Neural cell (in vitro differentiated cells): ENCODE measurements around the genes FRMD4A and MEIG1.

GRCh38 chr10:12531446-12531952 lies 182.2 kb downstream of the CAMK1D start:
- RAMPAGE, long total RNA: no peak

DNA sequence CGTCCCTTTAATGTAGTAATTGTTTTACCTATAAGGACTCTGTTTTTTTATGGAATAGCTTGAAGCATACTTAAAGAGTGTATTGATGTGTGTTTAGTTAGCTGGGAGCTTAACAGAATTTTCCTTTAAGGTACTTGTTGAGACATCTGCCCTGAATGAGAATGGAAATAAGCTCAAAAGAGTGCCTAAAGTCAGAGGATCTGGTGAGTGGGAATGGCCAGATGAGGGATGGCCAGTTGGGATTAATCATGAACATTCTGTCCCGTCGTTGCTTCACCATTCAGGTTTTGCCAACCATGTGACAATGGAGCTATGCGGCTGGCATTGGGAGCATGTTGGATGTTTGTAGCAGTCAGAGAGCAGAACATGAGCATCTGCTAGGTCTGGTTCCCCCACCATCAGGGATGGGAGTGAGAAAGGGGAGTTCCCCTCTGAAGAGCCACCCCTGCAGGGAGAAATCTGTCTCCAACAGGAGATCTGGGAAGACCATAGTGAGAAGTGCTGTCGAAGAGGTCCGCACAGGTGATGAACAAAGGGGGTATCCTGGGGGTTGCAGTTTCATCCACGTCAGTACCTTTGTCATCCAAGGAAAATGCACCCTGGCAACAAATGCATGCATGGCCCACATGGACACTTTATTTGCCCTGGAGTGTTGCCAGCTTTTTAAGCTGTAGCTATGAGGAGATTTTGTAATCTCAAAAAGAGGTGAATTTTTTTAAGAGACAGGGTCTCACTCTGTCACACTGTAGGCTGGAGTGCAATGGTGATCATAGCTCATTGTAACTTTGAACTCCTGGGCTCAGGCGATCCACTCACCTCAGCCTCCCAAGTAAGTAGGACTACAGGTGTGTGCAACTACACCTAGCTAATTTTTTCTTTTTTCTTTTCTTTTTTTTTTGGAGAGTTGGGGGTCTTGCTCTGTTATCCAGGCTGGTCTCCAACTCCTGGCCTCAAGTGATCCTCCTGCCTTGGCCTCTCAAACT lies 190.2 kb downstream of the CAMK1D start:
- RAMPAGE, long total RNA: no peak

DNA sequence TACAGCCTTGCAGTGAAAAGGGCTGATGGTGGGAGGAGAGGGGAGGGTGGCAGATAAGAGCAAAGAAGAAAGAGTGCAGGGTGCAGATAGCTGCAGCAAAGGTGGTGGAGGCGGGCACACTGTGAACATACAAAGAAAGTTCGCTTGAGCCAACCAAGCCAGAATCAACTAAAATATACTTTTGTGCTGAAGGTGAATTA lies 8.1 kb upstream of the OPTN start:
- RAMPAGE, long total RNA: no peak

GRCh38 chr10:13270873-13271227 lies 29.0 kb downstream of the PHYH start:
- RAMPAGE, long total RNA: no peak

DNA sequence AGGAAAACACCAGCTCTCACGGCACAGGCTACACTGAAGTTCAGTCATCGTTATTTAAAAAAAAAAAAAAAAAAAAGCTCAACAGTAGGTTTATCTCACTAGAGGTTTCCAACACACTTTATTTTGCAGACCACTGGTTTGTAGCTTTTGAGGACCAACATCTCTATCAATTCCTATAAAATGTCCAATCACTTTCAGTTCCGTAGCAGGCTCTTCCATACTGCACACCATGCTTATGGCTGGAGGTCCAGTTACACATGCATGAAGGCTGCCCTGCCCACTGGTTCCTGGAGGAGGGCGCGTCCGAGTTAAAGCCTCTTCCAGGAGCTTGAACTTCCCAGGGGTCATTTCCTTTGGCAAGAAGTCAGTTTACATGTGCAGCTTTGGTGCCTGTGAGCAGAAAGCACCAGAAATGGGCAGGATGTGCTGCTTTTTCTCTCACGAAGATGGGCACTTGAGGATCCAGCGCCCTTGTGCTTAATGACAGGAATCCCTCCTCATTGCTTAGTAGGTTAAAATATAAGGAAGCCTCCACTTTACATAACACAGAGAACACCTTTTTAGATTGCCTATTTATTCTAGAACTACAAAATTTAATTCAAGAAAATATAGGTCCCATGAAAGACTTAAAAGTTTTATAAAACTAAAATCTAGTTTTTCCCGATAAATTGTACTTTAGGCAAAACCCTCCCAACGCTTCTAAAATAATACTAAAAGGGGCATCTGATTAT lies 17.6 kb upstream of the PHYH start:
- RAMPAGE, long total RNA: no peak

DNA sequence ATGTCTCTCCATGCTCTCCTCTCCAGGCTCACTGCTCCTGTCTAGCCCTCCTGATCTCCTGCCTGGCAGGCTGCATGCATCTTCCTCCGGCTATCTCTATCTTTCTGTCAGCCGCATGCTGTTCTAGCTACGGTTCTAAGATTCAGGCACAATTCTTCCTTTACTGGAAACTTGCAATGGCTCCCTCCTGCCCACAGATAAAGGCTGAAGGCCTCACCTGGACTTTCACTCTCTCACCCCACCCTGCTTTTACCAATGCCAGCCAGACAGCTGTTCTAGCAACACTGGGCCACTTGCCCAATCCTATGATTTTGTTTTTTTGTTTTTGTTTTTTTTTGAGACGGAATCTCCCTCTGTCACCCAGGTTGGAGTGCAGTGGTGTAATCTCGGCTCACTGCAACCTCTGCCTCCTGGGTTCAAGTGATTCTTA lies 38.3 kb downstream of the BEND7 start:
- RAMPAGE, long total RNA: no peak

- RAMPAGE, long total RNA: no peak
Measured at GRCh38 chr10:13513292-13513556, 15.6 kb downstream of the BEND7 start.

- RAMPAGE, long total RNA: no peak
Measured at GRCh38 chr10:13625004-13625630, 38.4 kb downstream of the PRPF18 start.

DNA sequence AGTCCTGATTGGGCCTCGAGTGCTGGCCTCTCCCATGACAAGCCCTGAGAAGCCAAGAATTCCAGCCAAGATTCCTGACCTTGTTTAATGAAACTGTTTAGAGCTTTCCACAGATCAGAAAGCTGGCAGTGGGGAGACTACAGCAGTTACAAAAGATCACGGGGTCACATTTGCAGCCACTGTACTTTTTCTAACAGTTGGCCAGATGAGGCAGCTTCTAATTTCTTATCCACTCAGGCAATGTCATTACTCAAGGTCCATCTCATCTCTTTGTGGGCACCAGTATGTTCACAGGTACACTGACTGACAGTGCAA lies 250.6 kb downstream of the PRPF18 start:
- RAMPAGE, long total RNA: no peak

GRCh38 chr10:13857359-13857920 lies 270.7 kb downstream of the PRPF18 start:
- RAMPAGE, long total RNA: no peak

GRCh38 chr10:13871793-13872391 lies 285.1 kb downstream of the PRPF18 start:
- RAMPAGE, long total RNA: no peak

GRCh38 chr10:13891034-13892227 lies 304.7 kb downstream of the PRPF18 start:
- RAMPAGE, long total RNA: no peak

GRCh38 chr10:13892228-13892576 lies 305.4 kb downstream of the PRPF18 start:
- RAMPAGE, long total RNA: no peak

- RAMPAGE, long total RNA: no peak
Measured at GRCh38 chr10:14330747-14331201, at the start of gene FRMD4A. Gene FRMD4A, minus strand, starts transcription at chr10:14330924.

- RAMPAGE, long total RNA: no peak
Measured at GRCh38 chr10:14405263-14405687, 74.6 kb upstream of the FRMD4A start.

- RAMPAGE, long total RNA: no peak
Measured at GRCh38 chr10:14548483-14548896, 217.8 kb upstream of the FRMD4A start.

GRCh38 chr10:14571732-14572721 lies 202.7 kb downstream of the FAM107B start:
- RAMPAGE, long total RNA: no peak

GRCh38 chr10:14596641-14596945 lies 178.1 kb downstream of the FAM107B start:
- RAMPAGE, long total RNA: no peak

DNA sequence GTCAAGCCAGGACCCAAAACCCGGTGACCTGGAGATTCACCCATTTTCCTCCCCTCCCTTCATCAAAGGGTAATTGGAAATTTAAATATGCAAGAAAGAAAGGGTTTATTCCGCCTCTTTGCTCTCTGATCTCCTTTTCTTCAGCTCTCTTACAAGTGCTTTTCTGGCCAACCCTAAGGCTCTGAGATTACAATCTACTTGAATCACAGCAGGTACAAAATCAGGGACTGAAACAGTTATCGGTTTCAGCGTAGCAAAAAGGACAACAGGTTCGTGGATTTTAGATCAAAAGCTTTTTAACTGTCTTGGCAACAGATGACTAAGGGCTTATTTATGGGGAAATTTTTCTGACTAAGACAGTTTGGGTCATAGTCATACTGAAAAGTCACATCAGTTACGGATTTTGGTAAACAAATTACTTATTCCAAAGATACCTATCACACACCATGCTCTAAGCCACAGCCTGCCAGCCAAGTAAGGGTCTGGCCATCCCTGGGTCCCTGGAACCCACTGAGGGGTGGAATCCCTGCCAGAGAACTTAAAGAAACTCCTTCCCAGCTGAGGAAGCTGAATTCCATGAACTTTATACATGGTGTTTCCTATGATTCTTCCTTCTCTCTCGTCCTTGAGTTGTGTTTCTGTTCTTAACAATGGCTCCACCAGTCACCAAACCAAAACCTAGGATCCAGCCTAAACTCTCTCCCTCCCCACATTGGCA lies 169.4 kb downstream of the FAM107B start:
- RAMPAGE, long total RNA: no peak

GRCh38 chr10:14958924-14959829 lies at the start of gene MEIG1:
Gene MEIG1, plus strand, starts transcription at chr10:14959388.
- RAMPAGE, long total RNA: start-site peak on the plus strand at chr10:14959368-14959412, 29 and 19 reads in 2 replicates; start-site peak on the minus strand at chr10:14959533-14959623, 8 and 9 reads in 2 replicates